ENCODE results near the gene PDSS1.

- PRO-cap = no peak
Observed at GRCh38 chr10:24331071-24331761, 122.3 kb downstream of the KIAA1217 start.

DNA sequence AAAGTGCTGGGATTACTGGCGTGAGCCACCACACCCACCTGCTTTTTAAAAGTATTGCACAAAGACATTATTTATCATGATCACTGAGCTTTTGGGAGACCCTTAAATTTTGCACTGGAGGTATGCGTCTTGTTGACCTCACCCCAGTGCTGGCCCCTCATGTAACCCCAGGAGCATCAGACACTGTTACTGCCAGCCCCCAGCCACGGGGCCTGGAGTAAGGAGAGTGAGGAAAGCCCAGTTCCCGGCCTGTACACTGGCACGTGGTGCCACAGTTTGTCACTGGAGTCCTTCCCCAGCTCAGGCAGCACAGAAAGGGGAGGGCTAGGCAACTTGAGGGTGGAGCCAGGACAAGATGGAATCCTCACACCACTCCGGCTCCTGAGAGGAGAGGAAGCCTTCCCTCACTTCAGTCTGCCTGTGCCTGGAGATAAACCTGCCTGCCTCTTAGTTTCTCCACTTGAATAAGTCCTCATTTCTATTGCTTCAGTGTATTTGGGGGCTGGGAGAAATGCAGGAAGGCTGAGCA lies 175.9 kb downstream of the KIAA1217 start:
- PRO-cap = no peak

DNA sequence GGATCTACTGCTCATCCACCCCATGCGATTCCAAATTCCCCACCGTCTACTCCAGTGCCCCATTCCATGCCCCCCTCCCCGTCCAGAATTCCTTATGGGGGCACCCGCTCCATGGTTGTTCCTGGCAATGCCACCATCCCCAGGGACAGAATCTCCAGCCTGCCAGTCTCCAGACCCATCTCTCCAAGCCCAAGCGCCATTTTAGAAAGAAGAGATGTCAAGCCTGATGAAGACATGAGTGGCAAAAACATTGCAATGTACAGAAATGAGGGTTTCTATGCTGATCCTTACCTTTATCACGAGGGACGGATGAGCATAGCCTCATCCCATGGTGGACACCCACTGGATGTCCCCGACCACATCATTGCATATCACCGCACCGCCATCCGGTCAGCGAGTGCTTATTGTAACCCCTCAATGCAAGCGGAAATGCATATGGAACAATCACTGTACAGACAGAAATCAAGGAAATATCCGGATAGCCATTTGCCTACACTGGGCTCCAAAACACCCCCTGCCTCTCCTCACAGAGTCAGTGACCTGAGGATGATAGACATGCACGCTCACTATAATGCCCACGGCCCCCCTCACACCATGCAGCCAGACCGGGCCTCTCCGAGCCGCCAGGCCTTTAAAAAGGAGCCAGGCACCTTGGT lies 250.3 kb downstream of the ARHGAP21 start:
- PRO-cap = no peak

GRCh38 chr10:24494325-24494597 lies 229.4 kb downstream of the ARHGAP21 start:
- PRO-cap = no peak

- PRO-cap = no peak
Observed at GRCh38 chr10:24543233-24544201, 180.2 kb downstream of the ARHGAP21 start.

DNA sequence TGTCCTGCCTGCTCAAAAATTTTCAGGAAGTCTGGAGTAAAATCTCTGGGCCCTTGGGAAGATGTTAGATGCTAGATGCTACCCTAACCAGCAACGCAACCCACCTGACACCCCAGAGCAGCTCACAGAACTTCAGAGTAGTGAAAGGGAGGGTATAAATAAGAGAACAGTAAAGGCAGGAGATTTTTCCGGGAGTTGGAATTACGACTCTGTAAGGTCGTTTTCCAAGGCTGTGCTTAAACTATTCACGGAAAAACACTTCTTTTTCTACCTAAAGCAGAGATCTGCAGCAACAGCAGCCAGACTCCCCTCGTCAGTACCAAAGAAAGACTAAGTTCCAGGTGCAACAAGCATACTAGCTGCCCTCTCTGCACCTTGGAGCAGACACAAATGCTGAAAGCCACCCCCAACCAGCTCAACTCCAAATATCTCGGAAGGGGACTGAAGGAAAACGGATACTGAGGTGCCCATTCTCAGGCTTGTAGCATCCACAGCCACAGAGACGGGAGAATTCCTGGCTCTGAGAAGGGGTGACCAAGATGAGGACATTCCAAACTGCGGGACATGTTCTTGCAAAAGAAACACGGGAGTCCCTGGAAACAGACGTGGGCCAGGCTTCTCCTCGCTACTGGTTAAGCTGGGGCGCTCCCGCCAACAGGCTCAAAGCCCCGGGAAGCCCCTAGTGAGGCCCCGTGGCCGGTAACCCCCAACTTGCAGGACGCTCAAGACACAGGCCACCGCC lies 2.5 kb downstream of the ARHGAP21 start:
- PRO-cap = no peak

DNA sequence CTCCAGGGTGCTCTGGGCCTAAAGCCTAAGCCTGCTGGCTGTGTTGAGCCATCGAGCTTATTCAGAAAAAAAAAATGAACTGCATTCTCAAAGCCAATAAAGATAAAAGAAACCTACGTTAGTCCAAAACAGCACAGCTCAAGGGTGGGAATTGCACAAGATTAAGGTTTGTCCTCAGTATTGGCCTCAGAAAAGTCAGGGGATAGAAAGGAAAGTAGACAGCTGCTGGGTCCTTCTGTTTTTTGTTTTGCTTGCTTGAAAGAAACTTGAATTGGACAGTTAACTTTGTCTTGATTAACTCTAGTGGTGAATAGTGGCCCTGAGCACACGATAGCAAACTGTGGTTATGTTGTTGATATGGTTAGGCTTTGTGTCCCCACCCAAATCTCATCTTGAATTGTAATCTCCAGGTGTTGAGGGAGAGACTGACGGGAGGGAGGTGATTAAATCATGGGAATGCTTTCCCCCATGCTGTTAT lies 22.7 kb upstream of the PRTFDC1 start:
- PRO-cap = no peak

DNA sequence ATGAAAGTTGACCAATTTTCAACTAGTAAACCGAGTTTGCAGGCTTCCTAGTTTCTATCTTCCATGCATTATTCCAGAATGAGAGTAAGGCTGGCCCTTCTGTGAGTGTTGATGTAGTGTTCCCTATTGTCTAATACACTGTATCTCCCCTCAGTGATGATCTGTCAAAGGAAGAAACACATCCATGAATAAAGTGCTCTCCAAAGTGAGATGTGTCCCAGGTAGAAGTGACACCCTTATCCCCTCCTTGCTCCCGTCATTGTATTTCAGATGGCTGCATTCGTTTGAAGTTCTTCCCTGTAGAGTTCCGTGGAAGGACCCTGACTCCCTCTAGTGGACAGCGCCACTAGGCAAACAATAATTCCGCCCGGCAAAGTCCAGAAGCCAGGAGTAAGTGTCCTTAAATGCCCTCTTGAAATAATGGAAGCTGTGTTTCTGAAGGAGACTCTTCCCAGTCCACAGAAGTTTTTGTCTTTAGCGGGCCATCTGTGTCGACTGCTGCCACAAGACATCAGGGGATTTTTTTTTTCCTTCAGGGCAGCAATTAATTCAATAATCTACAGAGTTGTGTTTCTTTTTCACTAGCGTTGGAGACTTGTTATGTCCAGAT lies 64.5 kb downstream of the THNSL1 start:
- PRO-cap = no peak

DNA sequence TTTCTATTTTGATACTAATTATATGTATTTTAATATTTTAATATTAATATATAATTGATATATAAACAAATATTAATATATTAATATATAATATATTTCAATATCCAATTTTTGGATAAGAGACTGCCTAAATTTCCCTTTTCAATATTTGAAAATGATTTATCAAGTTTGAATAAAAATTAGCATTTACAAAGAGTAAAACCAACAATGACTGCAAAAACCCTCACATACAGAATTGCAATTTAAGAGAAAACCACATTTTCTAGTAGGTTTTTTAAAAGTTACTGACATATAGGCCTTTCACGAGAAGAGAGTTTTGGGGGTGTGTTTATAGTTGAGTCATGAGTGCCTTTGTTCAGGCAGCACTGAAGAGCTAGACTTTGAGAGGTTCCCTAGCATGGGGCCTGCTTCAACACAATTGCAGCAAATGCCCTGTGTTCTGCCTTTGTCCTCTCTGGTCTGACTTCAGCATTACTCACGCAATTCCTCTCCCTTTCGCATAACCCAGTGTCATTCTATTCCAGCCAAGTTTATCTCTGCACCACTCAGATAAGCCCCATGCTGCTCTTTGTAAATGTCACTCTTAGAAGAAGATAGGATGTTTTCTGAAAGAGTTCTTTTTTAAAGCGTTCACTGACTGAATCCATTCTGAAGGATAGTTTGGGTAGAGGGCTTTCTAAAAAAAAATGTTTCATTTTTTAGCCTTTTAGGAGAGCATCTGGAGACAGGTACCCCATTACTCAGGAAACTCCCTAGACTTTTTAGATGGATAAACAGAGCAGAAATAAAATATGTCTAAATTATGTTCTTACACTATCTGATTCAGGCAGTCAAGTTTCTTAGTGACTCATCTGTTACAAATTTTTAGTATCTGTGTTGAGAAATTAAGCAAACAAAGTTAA lies 318.3 kb downstream of the GPR158 start:
- PRO-cap = no peak

DNA sequence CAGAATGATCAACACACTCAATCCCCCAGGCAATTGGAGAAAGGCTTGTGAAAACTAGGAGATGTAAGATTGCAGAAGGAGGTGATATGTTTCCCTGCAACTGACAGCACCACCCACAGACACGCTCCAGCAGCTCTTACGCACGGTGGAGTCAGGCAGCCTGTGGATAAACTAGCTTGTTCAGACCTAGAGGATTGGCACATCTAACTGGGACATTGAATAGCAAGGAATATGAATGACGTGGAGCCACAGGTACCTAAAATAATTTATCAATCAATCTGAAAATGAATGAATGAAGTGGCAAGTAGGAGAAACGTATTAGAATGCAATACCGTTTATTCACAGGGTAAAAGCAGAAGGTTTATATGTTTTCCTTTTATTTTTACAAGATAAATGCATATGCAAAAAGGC lies 125.6 kb upstream of the MYO3A start:
- PRO-cap = no peak

DNA sequence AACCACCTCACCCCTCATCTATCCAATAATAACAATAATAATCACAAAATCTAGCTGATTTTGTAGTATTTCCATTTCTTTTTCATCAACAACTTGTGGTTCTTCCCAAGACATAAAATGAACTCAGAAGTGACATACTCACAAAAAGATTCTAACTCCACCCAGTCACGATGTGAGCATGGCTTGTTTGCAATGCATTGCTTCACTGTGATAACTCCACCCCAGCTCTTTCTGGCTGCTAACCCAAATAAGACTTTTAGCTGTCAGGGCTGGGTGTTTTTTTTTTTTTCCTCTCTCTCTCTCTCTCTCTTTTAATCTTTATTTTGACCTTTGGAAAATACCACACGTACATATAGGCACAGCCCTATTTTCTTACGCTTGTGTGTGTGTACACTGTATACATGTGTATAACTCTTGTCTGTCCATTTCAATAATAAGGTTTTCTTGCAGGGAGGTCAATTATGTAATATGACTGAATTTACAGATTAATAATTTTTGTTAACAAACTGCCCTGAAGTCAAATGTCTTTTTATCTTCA lies 48.9 kb downstream of the APBB1IP start:
- PRO-cap = unidirectional peak, minus-strand start at position 119 of the sequence

- PRO-cap = no peak
Observed at GRCh38 chr10:26574722-26575297, 122.7 kb upstream of the PDSS1 start.

- PRO-cap = no peak
Observed at GRCh38 chr10:26662178-26662443, 35.4 kb upstream of the PDSS1 start.

DNA sequence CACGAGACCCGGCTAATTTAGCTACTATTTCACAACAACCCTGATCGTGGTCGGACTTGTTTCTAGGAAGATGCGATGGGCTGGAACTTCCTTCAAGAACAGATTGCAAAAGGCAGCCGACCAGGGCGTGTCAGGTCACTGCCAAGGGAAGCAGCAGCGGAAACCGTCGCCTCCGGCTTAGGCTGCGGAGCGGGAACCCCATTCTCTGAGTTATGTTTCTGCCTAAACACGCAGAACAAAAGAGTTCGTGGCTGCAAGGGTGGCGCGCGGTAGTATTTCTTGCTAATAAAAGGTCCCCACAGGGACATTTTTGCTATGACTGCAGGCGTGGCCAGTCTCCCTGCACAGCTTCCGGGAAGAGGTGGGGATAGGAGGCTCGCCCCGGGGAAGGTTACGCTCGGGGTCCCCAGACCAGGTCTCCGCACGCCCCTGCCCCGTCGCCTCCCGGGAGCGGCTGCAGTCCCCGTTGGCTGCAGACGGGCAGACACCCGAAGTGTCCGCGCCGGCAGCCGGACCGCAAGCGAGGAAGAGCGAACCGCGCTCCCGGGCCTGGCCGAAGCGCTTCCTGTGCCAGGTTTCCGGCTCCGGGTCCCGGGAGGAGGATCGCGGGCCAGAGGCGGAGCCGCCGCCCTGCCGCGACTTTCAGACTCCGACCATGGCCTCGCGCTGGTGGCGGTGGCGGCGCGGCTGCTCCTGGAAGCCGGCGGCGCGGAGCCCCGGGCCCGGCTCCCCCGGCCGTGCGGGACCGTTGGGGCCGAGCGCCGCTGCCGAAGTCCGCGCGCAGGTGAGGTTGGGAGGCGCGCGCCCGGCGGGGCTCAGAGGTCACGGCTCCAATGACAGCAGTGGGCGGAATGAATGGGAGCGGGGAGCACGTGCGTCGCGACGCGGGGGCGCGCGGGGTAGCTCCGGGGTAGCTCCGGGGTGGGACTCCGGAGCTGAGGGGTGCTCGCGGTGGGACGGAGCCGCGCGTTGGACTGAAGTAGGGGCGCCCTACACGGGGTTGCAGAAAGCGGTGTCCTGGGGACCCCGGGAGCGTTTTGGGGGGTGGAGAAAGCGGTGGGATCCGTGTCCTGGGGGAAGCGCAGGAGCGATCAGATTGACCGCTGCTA lies at the start of gene PDSS1:
Gene PDSS1, plus strand, starts transcription at position 645 of the 1,109 bp plus-strand sequence.
- PRO-cap = no peak

DNA sequence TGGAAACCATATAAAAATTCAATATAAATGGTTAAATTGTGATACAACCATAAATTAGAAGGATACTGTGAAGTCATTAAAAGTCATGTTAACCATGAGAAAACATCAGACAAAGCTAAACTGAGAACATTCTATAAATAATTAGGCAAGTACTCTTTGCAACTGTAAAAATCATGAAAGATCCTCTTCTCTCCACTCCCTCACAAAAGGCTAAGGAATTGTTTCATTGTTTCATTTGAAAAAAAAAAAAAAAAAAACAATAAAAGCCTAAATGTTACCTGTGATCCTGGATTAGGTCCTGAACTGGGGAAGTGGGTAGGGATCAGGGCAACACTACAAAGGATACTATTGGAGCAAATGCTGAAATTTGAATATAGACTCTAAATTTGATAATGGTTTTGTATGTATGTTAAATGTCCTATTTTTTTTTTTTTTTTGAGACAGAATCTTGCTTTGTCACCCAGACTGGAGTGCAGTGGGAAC lies 25.0 kb upstream of the ANKRD26 start:
- PRO-cap = no peak

DNA sequence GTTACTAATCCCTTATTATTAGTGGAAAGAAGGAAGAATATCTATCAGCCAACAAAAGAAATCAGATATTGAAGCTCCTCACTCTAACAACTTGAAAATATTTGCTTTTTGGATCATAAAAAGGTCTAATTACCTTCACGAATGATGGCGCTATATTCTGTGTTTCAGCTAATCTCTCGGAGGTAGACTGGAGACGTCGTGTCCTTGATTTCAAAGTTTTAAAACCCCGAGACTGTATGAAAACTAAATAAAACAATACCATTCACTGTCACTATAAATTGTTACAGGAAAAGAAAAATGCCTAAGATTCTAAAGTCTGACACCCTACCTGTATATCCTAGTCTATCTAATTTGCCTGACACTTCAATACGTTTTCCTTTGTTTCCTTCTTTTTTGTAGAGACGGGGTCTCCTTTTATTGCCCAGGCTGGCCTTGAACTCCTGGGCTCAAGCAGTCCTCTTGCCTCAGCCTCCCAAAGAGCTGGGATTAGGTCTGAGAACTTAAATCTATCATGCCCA lies 18.0 kb downstream of the YME1L1 start:
- PRO-cap = no peak

GRCh38 chr10:27536790-27537361 lies 32.8 kb downstream of the RAB18 start:
- PRO-cap = no peak

DNA sequence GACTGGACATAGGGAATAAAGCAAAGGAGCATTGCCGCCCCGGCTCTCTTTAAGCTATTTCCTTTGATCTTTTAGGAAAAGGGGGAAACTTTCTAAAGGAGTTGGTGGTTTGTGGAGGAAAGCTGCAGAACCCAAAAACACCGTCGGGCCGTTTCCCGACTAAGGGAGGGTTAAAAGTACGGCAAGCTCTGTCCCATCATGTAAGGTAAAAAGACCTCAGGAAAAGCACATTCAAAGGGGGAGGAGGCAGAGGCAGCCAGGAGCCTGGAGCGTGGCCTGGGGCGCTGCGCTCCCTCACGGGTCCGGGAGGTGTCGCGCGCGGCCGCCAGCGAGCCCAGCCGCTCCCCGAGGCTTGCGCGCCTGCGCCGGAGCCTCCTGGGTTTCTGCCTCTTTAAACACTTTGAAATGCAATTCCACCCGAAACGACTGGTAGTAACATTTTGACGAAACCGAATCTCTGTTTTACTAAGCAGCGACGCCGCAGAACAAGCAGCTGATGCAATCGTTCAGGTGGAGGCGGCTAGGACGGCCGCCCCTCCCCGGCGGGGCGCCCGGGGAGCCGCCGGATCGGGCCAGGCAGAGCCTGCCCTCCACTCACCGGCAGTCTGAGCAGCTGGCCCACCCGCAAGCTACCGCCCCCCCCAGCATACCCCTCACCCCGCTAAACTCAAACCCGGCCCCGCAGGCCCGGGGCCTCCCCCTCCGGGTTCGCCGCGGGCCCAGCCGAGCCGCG lies 3.5 kb downstream of the MKX start:
- PRO-cap = bidirectional peak, plus-strand start at position 501 of the sequence, minus-strand start at position 367 of the sequence

GRCh38 chr10:27742716-27743762 lies 2.6 kb downstream of the MKX start:
- PRO-cap = bidirectional peak, plus-strand start at chr10:27743315, minus-strand start at chr10:27743144

DNA sequence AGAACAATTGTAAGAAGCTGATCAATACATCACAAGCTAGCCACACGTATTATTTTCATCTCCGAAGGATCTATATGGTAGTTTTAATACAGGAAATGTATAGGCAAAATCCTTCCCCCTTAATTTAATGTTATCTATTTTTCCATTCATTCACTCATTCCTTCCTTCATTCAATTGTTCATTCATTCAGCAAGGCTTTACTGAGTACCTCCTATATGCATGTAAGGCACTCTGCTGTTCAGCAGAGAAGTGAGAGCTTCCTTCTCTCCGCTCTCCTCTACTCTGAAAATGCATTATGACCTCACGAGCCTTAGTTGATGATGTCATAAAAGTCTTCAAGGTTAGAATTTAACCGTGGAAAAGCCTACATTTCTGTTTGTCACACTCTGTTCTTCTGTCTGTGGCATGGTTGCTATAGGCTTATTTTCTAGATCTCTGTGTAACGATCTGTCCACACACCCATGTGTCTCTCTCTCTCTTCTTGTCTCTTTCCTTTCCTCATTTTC lies 17.2 kb downstream of the ODAD2 start:
- PRO-cap = no peak